Mesangial cell (primary cell): Measurements from ENCODE around the genes CDK17, SCYL2 and SPIC.

DNA sequence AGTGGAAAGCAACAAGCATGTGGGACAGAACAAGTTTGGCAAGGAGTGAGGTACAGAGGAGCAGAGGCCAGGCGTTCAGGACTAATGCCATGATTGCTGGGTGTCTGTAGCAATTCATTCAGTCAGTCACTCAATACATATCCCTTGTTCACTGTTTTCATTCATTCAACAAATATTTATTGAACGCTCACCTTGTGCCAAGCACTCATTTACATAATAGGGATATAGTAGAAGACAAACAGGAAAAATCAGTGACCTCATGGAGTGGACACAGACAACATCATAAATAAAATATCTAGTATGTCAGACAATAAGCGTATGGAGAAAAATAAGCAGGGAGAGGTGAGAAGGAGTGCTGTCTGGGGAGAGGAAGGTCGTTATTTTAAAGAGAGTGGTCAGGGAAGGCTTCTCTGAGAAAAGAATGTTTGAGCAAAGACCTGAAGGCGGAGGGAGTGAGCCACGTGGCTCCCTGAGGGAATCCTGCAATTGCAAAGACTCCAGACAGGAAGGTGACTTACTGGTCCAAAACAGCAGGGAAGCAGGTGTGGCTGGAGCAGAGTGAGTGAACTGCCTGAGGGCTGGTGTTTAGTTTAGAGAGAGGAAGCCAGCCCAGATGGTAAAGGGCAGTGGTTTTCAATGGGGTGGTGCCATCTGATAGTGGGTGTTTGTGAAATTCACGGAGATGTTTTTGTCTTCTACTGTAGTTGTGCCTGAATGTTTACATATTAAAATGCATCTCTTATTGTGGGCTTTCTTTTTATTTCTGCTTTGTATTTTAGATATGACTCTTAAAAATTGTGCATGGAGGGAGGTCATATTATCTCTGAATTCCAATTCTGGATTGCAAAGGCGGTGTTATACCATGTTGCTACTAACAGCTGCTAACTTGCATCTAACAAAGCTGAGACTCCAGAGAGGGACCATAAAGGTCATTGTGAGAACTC lies 58.8 kb upstream of the LTA4H start:
- RAMPAGE, long total RNA = no peak

GRCh38 chr12:96165322-96165894 lies 28.8 kb upstream of the ELK3 start:
- RAMPAGE, long total RNA = no peak

- RAMPAGE, long total RNA = no peak
Measured at GRCh38 chr12:96266930-96267702, 72.9 kb downstream of the ELK3 start.

DNA sequence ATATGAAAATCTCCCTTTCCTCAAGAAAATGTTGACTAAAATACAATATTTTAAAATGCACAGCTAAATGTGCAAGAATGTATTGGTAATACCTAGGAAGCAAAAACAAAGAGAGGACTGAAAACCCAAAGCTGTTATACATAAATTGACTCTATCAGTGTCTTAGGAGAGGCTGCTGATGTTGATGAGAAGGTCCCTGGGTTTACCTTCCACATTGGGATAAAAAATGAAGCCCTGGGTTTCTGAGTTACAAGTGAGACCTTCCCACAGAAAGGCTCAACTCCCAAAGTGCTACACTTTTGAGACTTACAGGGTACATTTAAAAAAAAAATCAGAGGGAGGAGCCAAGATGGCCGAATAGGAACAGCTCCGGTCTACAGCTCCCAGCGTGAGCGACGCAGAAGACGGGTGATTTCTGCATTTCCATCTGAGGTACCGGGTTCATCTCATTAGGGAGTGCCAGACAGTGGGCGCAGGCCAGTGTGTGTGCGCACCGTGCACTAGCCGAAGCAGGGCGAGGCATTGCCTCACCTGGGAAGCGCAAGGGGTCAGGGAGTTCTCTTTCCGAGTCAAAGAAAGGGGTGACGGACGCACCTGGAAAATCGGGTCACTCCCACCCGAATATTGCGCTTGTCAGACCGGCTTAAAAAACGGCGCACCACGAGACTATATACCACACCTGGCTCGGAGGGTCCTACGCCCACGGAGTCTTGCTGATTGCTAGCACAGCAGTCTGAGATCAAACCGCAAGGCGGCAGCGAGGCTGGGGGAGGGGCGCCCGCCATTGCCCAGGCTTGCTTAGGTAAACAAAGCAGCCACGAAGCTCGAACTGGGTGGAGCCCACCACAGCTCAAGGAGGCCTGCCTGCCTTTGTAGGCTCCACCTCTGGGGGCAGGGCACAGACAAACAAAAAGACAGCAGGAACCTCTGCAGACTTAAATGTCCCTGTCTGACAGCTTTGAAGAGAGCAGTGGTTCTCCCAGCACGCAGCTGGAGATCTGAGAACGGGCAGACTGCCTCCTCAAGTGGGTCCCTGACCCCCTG lies 84.3 kb downstream of the CDK17 start:
- RAMPAGE, long total RNA = no peak

- RAMPAGE, long total RNA = no peak
Measured at GRCh38 chr12:96398419-96398776, 1.8 kb downstream of the CDK17 start.

- RAMPAGE, long total RNA = no peak
Measured at GRCh38 chr12:96399925-96400376, 288 bp downstream of the CDK17 start.

DNA sequence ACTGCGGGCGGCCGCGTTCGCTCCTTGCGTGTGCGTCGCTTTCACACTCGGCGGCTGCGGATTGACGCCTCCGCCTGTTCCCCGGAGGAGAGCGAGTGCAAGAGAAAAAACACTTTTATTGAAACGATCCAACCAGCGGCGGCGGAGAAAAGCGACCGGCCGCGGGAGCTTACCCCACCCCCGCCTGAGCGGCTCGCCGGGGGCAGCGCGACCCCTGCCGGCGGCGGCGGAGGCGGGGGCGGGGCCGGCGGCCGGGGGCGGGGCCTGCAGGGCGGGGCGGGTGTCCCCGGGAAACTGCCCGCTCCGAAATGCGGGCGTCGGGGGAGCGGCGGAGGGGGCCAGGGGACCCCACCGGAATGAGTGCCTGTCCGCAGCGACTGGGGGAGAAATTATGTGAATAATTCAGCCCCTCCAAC lies at the start of gene CDK17:
CDK17 (minus strand) TSS at position 63 of the 416 bp plus-strand sequence.
- RAMPAGE, long total RNA = start-site peak on the minus strand centred at position 177 of the sequence, 28 bp wide, 9 reads

GRCh38 chr12:96434161-96434603 lies 33.9 kb upstream of the CDK17 start:
- RAMPAGE, long total RNA = no peak

DNA sequence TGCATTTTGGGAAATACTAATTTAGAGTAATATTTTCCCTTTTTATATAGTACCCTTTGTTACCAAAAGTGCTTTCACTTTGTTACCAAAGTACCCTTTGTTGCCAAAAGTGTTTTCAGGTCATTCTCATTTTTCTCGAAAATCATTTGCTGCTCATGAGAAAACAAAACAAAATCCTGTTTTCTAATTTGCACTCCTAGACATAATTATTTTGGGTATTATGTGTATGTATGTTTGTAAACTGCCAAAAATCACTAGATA lies 93.0 kb downstream of the NEDD1 start:
- RAMPAGE, long total RNA = no peak

GRCh38 chr12:97512289-97512974 lies 605.4 kb downstream of the NEDD1 start:
- RAMPAGE, long total RNA = no peak

- RAMPAGE, long total RNA = no peak
Measured at GRCh38 chr12:98464050-98464781, 51.2 kb upstream of the TMPO start.

- RAMPAGE, long total RNA = start-site peak on the minus strand at chr12:100267049-100267076, 33 reads; start-site peak on the plus strand at chr12:100267246-100267277, 51 reads; start-site peak on the plus strand at chr12:100267411-100267420, 17 reads
Measured at GRCh38 chr12:100266526-100267763, at the start of gene SCYL2. Gene SCYL2, plus strand, starts transcription at chr12:100267177.

GRCh38 chr12:100567216-100567706 lies 6.2 kb upstream of the GAS2L3 start:
- RAMPAGE, long total RNA = no peak

DNA sequence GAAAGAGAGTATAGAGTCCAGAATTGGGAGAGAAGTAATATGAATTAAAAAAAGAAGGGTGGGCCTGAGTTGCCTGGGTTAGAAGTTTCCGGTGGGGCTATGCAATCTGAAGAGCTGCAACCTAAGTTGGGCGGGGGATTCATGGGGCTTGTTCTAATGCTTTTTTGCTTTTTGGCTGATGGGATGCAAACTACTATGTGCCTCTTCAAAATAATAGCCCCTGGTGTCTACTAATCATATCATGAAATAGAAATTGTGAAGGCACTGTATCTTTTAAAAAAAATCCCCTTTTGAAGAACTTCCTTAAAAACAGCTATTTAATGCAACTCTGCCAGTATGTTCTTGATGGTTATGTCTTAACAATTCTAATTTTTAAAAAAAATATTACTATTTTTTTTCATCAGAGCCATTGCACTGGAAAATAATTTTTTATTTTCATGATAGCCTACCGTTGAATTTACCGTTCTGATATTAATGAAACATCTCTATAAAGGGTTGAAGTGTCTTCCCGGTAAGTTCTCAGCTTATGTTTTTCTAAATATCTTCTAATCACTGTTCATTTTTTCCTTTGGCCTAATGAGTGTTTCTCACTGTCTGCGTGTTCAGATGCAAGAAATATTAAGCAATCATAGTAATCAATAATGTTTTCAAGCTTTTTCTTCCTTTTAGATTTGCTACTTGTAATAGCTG lies at the start of gene SPIC:
SPIC (plus strand) TSS at position 345 of the 690 bp plus-strand sequence.
- RAMPAGE, long total RNA = no peak

DNA sequence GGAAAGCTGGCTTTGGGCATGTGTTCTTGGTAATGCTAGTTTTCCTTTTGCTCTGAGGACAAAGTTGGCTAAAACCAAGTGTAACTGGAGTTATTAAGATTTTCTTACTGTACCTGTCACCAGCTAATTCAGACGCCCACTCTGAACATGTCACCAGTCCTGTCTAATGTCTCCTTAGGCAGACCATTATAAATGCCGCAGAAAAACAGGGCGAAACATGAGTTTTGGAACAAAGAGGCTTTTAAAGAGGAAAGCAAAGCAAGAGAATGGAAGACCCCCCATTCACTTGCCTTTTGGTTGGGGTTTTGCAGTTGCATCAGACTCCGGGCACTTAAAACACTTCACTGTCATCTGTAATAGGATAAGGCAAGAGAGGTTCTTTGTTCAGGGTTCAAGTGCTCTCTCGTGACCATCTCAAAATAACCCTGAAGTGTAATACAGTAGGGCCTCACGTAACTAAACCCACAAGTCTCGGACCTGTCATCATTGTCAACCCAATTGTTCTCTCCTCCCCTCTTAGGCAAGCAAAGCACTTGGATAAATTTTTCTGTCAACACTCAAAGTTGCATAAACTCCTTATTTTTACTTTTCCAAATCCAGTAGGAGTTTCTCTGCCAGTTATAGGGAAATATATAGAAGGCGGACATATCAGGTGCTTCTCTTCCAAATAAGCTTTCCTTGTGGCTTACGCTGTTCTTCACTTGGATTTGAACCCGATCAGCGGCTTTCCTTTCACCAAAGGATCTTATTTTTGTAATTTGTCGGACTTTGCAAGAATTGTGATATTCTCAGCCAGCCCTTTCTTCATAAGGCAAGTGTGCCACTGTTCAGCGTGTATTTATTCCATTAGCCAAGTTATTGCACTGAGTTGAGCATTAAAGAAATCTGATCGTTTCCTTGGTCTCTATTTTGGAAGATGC lies 26.8 kb upstream of the MYBPC1 start:
- RAMPAGE, long total RNA = no peak

- RAMPAGE, long total RNA = no peak
Measured at GRCh38 chr12:101617048-101617434, 22.3 kb downstream of the MYBPC1 start.

DNA sequence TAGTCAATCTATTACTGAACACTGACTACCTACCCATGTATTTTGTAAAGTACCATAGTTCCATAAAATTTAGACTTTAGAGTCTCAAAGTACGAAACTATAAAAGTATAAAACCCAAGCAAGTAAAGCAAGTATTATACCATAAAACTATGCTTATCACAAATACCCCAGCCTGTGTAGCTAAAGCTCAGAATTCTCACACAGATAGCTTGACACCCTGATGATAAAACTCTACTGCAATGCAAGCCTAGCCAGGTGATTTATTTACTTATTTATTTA lies 6.7 kb upstream of the CHPT1 start:
- RAMPAGE, long total RNA = no peak

GRCh38 chr12:101708962-101709834 lies 11.8 kb downstream of the CHPT1 start:
- RAMPAGE, long total RNA = no peak

DNA sequence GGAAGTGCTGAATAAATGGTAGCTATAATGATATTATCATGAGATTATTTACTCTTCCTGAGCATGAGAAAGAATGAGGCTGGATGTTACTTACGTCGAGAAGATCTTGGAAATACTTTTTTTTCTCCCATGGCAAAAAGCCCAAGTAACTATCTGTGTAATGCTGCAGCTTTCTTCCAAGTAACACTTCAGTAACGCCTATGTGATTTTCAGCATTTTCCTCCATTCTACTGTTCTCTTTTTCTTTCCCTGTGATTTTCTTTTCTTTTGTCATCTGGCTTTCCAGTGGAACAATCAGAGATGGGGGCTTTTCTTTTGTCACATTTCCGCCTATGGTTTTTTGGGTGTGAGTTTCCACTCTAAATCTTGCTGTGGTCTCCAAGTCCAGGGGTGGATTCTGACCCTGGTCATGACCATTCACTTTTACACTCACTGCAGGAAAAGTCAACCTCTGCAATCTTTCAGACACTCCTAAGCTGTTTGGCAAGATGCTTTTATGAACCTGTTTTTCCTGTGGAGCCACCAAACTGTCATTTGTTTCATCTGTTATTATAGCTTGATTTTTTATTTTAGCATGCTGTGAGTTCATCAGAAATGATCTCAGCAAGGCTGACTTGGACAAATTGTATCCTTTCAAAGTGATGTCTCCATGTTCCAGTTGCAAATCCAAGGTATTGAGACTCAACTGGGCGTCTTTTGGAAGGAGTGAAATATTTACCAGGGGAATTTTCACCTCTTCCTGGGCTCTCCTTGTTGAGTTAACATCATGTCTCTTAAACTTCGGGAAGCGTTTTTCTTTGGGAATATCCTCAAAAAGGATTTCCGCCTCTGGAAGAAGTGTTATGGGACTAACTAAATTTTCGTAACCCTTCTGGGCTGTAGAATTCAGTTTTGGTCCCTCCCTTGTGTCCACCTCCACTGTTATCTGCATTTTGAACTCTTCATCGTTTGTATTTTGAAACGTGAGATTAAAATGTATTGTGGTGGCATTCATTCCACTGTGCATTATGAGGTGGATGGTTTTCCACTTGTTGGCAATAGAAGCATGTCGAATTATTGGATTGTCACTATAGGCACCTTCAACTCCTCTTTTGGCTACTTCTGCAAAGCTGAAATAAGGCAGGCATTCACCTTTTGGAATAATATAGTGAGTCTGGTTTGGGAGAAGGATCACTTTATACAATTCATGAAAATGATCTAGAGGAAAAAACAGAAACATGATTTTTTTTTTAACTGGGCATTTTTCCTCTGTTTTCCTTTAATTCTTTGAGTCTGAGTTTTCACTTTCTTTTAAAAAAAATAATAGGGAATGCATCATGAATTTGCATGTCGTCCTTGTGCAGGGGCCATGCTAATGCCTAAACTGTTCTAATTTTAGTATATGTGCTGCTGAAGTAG lies 25.3 kb upstream of the SYCP3 start:
- RAMPAGE, long total RNA = no peak

GRCh38 chr12:101877830-101878259 lies 465 bp downstream of the DRAM1 start:
- RAMPAGE, long total RNA = no peak